Heart right ventricle (tissue), 2 donors: ENCODE data around the genes C1RL, CD163, DPPA3, AICDA and PHC1.

GRCh38 chr12:7109015-7109464, at the start of gene C1RL:
Gene C1RL (minus strand): TSS chr12:7109214.
- PRO-cap, 2 experiments = peak in 2 of 2 experiments; most common plus-strand start chr12:7109108 (in 1); most common minus-strand start chr12:7109214 (in 2)

GRCh38 chr12:7122275-7123510, 6.0 kb downstream of the RBP5 start:
- PRO-cap, 2 experiments = no peak in any of the 2 experiments

- PRO-cap, 2 experiments = no peak in any of the 2 experiments
Observed at GRCh38 chr12:7130980-7131648, 943 bp downstream of the CLSTN3 start.

DNA sequence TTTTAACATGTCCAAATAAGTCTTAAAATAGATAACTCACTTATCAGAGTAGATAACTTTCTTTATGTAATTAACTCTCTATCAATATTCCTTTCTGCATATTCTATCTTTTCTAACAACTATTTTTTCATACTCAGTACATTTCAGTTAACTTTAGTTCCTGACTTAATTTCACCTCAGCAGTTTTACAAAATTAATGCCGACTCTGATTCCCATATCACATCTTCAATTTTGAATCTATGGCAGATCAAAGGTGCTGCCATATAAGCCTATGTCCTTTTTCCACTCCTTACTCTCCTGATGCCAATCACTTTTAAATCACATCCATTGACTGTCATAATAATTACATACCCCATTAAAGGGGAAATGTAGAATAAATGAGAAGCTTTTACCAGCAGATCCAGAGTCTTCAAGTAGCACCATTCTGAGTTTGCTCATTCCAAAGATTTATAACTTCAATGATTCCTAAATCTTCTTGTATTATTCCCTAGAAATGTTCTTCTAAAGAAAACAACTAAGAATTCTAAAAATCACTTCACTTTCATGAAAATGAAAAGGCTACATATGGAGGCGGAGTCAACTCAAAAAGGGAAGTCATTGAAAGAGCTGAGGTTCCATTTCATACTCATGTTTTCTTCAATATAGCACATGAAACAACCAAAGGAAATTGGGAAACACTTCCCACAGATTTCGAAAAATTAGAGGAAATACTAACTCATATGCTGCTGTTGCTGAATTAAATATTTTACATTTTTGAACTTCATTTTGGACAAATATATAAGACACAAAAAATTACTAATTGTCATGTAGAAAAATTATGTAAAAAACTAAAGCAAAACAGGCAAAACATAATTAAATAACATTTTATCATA, at the start of gene CD163:
Gene CD163, minus strand, starts transcription at position 525 of the 872 bp plus-strand sequence.
- PRO-cap, 2 experiments = no peak in any of the 2 experiments

- PRO-cap, 2 experiments = no peak in any of the 2 experiments
Observed at GRCh38 chr12:7639749-7641033, 25.5 kb downstream of the APOBEC1 start.

DNA sequence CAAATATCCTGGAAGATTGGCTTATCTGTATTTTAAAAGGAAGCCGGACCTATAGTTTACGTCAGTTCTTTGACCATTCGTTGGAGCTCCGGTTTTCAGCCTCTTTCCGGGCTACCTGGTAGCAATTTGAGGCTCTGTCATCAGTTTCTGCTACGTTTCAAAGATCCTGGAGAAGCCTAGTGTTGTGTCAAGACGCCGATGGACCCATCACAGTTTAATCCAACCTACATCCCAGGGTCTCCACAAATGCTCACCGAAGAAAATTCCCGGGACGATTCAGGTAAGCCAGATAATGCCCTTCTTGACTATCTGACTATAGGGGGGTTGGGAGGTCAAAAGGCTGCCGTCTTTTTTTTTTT, at the start of gene DPPA3:
Gene DPPA3, plus strand, starts transcription at position 61 of the 359 bp plus-strand sequence.
- PRO-cap, 2 experiments = no peak in any of the 2 experiments

- PRO-cap, 2 experiments = no peak in any of the 2 experiments
Observed at GRCh38 chr12:7751502-7752063, 4.4 kb upstream of the CLEC4C start.

- PRO-cap, 2 experiments = no peak in any of the 2 experiments
Observed at GRCh38 chr12:7927323-7927893, 8.6 kb downstream of the SLC2A3 start.

DNA sequence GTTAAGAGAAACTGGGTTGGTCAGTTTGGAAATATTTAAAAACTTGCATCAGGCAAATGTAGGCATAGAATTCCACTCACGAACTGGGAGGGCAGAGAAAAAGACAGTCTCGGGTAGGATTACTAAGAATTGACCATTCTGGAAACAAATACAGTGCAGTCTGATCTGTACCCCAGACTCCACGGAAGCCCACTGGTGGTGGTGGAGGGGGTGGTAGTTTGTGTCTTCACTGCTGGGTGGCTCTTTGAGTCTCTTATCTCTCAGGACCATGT, 1.9 kb downstream of the SLC2A3 start:
- PRO-cap, 2 experiments = no peak in any of the 2 experiments

GRCh38 chr12:7994422-7995272, 37.9 kb upstream of the FOXJ2 start:
- PRO-cap, 2 experiments = peak in 1 of 2 experiments; most common plus-strand start chr12:7994925 (in 1); most common minus-strand start chr12:7994790 (in 1)

- PRO-cap, 2 experiments = peak in 1 of 2 experiments; most common minus-strand start chr12:8036480 (in 1)
Observed at GRCh38 chr12:8036377-8036812, 3.9 kb downstream of the FOXJ2 start.

- PRO-cap, 2 experiments = no peak in any of the 2 experiments
Observed at GRCh38 chr12:8083508-8083928, 1.4 kb downstream of the NECAP1 start.

- PRO-cap, 2 experiments = peak in 2 of 2 experiments; most common minus-strand start chr12:8242953 (in 1)
Observed at GRCh38 chr12:8242689-8243087, 15.3 kb upstream of the FAM90A1 start.

DNA sequence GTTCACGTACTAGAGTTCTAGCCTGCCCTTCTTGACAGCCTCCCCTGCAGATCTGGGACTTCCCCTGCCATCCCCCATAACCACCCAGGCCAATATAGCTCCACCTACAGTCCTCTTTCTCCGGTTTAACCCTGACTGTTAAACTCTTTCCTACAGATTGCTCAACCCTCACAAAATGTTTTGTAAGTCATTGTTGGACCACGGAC, 21.5 kb downstream of the AICDA start:
- PRO-cap, 2 experiments = no peak in any of the 2 experiments

DNA sequence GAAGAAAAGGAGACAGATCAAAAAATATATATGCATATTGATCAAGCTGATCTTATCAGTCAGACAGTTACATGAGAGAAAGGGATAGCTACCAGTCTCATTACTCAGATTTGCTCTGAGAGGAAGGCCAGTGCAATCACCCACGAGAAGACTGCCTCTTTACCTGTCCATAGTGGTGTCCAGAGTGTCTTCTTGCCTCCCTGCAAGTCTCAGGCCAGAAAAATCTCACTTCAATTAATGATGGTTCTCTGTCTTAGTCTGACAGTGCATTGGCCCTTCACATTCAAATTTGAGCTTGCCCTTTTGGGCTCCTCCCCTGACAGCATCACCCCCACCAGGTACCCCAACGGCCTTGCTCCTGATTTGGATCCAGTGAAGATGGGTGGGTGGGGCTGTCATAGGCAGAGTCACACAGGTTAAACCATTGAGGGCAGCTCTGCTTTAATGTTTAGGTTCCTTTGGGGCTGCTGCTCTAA, at the start of gene AICDA:
Gene AICDA, minus strand, starts transcription at position 263 of the 476 bp plus-strand sequence.
- PRO-cap, 2 experiments = no peak in any of the 2 experiments

- PRO-cap, 2 experiments = peak in 1 of 2 experiments; most common plus-strand start chr12:8914197 (in 1); most common minus-strand start chr12:8914153 (in 1)
Observed at GRCh38 chr12:8913580-8914622, at the start of gene PHC1. Gene PHC1 (plus strand): TSS chr12:8914509.

GRCh38 chr12:9064130-9064771, 51.5 kb downstream of the A2M start:
- PRO-cap, 2 experiments = peak in 2 of 2 experiments; most common plus-strand start chr12:9064307 (in 1)

- PRO-cap, 2 experiments = no peak in any of the 2 experiments
Observed at GRCh38 chr12:9120267-9120897, 4.7 kb upstream of the A2M start.

GRCh38 chr12:9122096-9122641, 6.5 kb upstream of the A2M start:
- PRO-cap, 2 experiments = no peak in any of the 2 experiments

DNA sequence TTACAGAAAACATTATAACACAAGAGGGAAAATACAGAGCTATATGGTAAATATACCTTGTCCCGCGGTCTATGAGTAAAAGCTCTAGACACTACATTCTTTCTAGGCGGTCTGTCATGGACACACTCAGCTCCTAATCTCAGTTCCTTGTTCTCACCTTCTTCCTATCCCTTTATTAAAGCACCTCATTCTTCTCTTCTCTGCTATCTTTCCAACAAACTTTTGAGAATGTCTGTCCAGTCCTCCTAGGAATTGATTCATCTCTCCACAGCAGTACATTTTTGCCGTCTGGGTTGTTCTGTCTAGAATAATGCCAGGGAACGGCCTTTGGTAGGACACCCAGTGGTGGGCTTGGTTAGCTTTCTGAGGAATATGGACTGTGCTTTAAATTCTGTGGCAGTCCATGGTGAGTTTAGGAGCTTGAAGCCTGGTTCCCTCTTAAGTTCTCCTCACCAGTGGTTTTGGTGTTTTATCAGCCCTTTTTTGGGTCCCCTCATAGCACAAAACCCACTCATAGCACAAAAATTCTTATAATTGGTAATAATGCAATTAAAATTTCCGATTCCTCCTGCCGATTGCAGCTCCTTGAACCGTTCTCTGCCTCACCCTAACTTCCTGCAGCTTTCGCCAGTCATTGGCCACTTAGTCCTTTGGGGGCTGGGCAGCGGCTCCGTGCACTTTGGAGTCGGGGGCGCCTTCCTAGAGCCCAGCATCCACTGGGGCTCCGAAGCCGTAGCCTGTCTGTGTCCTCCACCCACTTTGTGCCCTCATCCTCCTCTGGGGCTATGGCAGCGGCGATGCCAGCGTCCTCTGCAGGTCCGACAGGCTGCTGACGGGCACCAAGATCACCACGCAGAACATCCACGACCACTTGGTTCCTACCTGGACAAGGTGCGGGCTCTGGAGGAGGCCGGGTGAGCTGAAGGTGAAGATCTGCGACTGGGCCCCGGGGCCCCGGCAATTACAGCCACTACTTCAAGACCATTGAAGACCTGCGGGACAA, 11.5 kb upstream of the A2M start:
- PRO-cap, 2 experiments = no peak in any of the 2 experiments